Mesenchymal stem cell of Wharton's jelly (primary cell): Measurements from ENCODE around the gene EGLN3.

DNA sequence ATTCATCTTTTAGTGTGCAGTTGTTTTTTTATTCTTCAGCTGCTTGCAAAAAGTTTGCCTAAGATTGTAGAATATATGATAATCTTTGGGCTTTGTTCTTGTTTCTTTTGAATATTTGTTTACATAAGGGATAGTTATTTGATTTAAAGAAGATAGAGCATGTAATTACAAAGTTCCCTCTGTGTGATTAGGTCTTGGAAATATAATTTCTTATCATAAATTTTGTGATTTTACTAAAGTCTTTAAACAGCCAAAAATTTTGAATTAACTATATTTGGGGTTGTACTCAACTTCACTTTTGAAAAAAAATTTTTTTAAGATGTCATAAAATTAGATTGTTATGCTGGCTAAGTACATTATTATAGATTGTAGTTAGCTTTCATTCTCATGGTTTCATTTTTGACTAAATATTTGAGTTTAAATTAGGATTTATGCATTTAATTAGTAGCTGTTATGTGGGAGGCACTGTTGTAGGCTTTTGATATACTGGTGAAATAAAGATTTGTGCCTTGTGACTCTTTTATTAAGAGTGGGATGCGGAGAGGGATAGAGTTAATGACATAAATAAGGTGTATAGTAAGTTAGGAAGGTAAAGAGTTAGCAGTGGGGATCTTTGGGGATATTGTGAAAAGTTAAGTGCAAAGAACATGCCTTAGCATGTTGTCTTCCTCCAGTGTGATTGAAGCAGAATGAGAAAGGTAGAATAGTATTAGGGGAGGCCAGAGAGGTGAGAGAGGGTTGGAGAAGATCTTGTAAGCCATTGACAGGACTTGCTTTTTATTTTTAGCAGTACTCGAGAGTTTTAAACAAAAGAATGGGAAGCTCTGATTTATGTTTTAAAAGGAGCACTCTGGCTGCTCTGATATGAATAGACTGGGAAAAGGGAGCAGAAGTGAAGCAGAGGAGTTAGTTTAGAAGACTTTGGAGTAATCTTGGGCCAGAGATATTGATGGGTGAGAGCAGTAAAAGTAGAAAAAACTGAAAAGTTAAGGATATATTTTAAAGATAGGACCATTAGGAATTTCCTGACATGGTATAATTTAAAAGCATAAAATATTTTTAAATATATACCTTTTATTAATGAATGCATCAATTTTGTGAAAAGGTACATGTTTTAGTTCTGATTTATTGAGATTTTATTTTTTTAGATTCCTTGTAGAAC lies 8.8 kb downstream of the ARHGAP5 start:
- CAGE, long polyA plus RNA, result no peak

DNA sequence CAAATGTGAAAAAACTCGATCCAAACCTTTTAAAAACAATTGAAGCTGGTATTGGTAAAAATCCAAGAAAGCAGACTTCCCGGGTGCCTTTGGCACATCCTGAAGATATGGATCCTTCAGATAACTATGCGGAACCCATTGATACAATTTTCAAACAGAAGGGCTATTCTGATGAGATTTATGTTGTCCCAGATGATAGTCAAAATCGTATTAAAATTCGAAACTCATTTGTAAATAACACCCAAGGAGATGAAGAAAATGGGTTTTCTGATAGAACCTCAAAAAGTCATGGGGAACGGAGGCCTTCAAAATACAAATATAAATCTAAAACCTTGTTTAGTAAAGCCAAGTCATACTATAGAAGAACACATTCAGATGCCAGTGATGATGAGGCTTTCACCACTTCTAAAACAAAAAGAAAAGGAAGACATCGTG lies 16.7 kb downstream of the ARHGAP5 start:
- CAGE, long polyA plus RNA, result no peak

DNA sequence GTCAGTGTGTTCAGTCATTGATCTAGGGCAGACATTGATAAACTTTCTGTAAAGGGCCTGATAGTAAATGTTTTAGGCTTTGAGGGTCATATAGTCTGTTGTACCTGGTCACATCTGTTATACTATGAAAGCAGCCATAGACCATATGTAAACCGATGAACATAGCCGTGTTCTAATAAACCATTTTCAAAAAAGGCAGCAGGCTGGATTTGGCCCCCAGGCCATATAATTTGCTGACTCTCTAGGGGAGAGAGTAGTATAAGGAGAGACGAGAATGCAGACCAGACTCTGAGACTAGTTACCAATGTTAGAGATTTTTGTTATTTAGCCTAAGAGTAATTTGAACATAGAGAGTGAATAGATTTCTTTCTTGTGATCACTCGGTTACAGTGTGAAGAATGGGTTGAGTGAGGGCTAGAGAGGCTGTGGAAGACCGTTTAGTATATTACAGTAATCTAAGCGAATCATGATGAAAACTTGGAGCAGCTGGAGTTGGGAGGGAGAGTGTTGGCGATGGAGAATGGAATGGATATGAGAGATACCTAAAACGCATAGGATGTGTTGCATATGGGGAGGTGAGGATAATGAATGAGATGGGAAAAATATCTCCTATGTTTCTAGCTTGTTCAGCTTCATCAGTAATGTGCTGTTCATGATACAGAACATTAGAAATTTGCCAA lies 21.6 kb downstream of the ARHGAP5 start:
- CAGE, long polyA plus RNA, result no peak

DNA sequence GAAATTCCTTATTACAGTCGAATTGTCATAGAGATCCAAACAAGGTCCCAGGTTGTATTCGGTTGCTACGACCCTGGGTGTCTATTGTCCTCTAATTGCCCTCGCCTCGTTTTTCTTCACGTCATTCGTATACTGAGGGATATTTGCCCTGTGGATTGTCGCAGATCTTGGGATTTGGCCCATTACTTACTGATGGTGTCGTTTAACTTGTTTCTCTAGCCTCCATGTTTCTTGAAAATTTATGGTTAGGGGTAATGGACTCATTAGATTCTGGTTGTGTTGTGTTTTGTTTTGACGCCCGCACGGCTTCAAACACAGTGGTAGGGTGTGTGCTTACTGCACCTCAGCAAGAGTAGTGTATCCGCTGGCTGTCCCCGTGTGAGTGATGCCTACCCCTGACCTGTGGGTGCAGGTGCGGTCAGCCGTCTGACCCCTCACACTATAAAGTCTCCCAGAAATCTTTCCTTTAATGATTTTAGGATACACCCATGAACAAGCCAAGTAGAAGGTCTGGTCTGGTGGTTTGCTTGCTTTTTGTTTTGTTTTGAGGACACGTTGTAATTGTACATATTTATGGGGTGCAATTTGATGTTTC lies 125.1 kb upstream of the AKAP6 start:
- CAGE, long polyA plus RNA, result no peak

- CAGE, long polyA plus RNA, result no peak
Observed at GRCh38 chr14:32426894-32427572, 97.9 kb downstream of the AKAP6 start.

GRCh38 chr14:32454071-32454559 lies 125.0 kb downstream of the AKAP6 start:
- CAGE, long polyA plus RNA, result no peak

DNA sequence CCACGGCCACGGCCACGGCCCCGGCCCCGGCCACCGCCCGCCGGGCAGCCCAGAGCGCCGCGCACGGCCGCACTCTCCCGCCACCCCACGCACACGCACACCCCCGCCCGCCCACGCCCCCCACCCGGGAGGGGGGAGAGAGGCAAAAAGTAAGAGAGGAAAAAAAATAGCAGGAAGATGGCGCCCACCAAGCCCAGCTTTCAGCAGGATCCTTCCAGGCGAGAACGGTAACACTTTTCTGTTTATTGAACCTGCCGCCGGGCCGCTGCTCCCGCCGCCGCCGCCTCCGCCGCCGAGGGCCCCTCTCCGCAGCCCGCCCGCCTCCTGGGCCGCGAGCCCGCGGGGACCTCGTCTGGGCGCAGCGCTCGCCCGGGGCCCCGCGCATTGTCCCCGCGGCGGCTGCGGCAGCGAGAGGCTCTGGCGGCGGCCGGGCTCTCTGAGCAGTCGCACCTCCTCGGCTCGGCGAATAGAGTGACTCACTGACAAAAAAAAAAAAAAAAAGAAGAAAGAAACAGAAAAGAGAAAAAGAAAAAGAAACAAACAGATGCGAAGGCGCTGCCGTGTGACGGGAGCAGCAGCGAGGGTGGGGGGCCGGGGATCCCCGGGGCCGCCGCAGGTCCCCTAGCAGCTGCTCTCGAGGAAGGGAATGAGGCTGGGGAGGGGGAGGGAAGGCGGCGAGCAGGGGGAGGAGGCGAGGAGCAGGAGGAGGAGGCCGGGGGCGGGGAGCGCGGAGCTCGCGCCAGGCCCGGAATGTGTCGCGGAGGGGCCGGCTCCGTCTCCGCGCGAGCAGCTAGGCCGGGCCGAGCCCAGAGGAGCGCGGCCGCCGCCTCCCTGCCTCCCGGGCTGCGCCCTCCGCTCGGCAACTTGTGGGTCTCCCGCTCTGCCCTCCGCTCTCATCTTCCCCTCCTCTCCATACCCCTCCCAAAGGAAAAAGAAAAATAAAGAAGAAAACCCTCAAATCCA lies 742 bp downstream of the NPAS3 start:
- CAGE, long polyA plus RNA, result no peak

GRCh38 chr14:33765312-33765659 lies 185.6 kb downstream of the EGLN3 start:
- CAGE, long polyA plus RNA, result no peak

DNA sequence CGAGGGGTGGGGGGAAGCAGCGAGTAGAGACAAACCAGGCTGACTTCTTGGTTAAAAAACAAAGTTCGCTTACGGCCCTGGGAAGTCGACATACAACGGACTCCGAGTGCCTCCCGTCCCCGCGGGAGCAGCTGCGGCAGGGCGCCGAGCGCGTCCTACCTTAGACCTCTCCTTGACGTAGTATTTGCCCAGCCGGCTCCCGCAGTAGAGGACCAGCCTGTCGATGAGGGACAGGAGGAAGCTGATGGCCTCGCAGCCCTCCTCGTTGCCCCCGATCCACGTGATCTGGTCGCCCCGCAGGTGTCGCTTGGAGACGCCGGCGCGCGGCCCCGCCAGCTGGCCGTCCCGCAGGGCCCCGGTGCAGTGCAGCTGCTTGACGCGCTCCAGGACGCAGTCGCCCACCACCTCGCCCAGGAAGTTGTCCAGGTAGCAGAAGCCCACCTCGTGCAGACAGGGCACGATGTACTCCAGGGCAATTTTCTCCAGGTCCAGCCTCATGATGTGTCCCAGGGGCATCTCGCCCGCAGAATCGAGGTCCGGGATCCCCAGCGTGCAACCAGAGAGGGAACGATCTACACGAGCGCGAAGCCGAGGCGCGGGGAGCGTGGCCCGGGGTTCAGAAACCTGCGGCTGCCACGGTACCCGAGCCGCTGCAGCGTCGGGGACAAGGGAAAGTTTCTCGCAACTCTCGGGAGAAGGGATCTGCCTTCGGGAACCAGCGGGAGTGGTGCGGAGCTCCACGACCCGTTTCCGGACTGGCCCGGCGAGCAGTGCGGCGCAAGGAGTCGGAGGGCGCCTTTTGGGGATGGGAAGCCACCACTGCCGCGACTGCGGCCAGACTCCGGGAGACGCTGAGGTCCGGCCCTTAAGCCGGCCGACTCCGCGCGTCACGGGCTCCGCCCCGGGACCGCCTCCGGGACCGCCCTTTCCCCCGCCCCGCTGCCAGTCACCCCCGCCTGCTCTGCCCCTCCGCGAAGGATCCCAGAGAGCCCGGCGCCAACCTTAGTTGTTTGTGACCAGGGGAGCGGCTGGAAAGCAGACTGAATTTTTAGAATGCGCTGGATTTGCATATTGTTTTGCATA lies at the start of gene EGLN3:
Gene EGLN3, minus strand, starts transcription at position 838 of the 1,083 bp plus-strand sequence.
- CAGE, long polyA plus RNA, result no peak

DNA sequence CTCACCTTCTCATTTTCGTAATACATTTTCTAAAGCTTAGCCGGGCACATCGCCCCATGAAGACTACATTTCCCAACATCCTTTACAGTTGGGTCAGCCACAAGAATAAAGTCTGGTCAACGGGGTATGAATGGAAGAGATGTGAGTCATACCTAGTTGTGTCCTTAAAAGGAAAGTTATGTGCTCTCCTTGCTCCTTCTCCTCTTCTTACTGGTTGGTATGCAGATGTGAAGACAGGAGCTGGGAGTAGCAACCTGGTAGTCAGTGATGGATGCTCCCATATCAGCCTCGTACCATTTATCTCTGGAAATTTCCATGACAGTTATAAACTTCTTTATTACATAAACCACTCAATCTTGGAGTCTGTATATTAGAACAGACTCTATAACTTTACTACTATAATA lies 36.0 kb upstream of the EGLN3 start:
- CAGE, long polyA plus RNA, result no peak

DNA sequence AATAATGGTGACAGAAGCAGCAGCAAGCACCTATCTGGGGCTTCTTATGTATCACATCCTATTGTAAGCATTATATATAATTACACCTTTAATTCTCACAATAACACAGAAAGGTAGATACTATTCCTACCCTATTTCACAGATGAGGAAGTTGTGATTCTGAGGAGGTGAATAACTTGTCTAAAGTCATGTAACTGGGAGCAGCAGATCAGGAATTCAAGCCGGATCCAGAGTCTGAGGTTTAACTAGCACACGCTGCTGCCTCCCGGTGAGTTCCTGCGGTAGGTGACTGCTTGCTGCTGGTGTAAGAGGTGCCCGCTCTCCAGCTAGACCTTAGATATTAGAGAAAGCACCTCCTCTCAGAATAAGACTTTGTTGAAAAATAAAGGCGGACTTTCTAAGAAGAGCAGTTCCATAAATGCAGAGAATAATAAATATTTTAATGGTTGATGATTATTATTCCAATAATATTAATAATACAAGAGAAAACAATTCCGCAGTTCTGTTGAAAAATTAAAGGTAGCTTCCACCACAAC lies 72.9 kb upstream of the EGLN3 start:
- CAGE, long polyA plus RNA, result no peak

GRCh38 chr14:34035172-34035608 lies 84.3 kb upstream of the EGLN3 start:
- CAGE, long polyA plus RNA, result no peak

DNA sequence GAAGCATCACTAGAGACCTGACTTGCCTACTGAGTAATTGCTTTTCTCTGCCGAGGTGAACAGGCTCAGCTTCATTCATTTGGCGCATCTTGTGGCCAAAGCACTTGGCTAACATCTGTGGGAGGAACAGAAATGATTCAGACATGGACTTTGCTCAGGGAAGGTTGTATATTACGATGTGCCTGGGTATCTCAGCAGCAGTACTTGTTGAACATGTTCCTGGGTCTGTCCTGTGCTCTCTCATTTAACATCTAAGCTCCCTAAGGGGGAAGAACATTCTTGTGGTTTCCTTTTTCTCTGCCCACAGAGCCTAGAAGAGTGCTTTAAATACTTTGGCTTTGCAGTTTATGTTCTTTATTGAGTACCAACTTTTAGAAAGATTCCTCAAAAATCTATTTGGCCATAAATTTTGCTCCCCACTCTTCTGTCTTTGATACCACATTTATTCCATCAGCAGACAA lies 101.1 kb upstream of the EGLN3 start:
- CAGE, long polyA plus RNA, result no peak

DNA sequence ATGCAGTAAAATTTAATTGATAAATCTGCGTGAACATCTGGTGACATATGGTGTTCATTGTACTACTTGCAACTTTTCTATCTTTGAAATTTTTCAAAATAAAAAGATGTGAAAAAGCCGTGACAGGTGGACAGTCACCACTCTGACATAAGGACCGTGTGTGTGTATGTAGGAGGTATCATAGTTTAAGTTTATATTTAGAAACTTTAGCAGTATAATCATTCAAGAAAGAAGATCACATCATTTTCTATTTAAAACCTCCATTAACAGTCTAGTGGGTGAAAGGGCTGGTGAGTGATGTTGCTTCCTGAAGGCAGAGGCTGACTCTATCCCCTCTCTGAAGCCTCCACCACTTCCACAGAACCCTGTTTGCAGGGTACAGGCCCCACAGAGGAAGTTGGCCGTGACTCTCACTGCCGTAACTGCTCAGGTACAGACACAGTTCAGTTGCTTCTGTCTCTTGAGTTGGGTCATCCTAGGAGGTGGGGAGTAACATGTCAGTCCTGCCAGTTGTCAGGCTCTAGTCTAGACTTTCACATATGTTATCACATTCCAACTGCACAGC lies 31.7 kb downstream of the CFL2 start:
- CAGE, long polyA plus RNA, result no peak

- CAGE, long polyA plus RNA, result no peak
Observed at GRCh38 chr14:34710972-34711585, 3.3 kb downstream of the CFL2 start.

- CAGE, long polyA plus RNA, result no peak
Observed at GRCh38 chr14:35046828-35047288, 786 bp downstream of the FAM177A1 start.

DNA sequence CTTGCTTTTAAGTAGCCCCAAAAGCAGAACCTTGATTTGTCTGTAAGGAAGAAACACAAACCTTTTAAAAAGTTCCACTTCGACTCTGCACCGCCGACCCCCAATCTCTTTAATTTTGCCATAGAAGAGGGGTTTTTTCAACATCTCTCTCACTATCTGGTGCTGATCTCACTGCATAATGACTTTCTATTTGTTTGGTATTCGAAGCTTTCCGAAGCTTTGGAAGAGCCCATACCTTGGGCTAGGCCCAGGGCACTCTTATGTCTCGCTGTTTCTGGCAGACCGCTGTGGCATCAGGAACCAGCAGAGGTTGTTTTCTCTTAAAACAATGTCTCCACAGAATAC lies 688 bp downstream of the PRORP start:
- CAGE, long polyA plus RNA, result no peak

- CAGE, long polyA plus RNA, result no peak
Observed at GRCh38 chr14:35285189-35285833, 6.9 kb upstream of the PSMA6 start.

DNA sequence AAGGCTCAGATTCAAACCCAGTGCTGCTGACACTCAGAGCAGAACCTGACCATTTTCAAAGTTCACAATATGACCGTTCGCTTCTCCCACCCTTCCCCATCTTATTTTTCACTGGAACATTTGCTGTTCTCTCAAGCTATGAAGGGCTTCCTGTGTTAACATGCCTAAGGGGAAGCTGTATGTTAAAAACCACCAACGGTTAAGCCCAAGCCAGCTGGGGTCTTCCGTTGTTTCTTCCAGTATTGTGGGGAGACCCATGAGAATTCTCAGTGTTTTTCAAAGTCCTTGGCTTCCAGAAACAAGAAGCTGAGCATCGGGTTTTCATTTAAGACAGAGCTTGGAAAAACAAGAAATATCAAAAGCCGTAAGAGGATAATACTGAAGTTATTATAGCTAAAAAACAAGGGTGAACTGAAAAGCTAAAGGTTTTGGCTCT lies 6.0 kb upstream of the PSMA6 start:
- CAGE, long polyA plus RNA, result no peak

- CAGE, long polyA plus RNA, result no peak
Observed at GRCh38 chr14:35298539-35299101, 6.4 kb downstream of the PSMA6 start.